Calu3 (cell line): ENCODE results near the gene PPEF1.

GRCh38 chrX:16743949-16744358 lies 24.5 kb downstream of the SYAP1 start:
- PRO-cap, result no peak

DNA sequence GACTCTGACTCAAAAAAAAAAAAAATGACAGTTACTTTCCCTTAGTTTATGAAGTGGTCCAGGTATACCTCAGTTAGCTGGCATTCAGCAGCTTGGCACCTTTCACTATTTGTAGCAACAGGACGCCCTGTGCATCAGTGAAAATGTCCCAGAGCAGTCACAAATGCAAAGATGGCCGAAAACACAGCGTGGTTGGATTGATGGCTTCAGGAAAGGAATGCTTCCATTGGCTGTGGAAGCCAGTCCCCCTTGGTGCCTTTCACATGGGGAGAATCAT lies 36.0 kb downstream of the TXLNG start:
- PRO-cap, result no peak

- PRO-cap, result no peak
These were observed 12.4 kb downstream of the RBBP7 start for GRCh38 chrX:16857895-16858120.

DNA sequence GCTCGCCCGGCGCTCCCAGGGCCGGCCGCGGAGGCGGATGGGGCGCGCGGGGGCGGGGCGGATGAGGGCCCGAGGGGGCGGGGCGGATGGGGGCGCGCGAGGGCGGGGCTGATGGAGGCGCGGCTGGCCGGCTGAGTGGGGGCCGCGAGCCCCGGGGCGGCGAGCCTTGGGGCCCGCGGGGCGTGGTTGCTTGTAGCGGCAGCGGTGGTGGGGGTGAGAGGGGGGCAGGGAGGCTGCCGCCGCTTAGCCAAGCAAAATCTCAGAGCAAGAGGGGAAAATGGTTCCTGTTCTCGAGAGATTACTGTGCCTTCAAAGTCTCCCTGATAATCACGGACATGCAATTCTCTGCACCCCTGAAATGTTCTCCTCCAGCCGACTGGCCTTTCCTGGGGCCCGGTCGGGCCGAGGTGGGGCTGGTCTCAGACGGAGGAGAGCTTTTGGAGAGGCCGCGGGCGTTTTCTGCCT lies 387 bp upstream of the RBBP7 start:
- PRO-cap, result bidirectional peak, plus-strand start at position 134 of the sequence, minus-strand start outside the sequence

DNA sequence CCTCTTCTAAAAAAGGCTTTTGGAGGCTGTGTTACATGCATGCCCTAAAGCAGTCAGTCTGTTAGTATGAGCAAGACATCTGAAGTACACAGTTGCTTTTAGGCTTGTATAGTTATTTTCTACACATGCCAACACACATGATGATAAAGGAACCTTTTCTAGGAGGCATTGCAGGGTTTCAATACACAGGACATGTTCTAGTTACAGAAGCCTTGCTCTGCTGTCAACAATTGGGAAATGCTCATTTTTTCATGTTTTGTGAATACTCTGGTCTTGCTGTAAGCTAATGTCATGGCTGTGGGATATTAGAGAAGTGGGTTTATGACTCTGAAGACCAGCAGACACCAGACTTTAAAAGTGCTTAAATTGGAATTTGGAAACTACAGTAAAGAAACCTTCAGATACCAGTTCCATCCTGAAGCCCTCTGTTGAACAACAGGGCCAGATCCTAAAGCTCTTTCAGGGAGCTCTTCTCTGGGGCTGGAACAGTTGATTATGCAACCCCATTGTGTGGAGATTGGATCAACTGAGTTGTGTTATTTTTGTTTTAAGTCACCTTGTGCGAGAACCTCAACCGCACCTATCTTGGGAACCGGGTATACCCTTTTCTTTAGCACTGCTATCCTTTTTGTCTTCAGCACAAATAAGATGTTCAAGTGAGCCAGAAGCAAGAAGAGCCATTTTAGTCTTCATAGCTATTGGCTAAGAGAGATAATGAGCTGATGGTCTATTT lies 205.9 kb downstream of the REPS2 start:
- PRO-cap, result no peak

DNA sequence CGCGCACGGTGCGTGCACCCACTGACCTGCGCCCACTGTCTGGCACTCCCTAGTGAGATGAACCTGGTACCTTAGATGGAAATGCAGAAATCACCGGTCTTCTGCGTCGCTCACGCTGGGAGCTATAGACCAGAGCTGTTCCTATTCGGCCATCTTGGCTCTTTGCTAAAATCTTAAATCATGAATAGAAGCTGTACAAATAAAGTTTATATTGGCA lies 26.7 kb upstream of the NHS start:
- PRO-cap, result unidirectional peak, minus-strand start at position 167 of the sequence

DNA sequence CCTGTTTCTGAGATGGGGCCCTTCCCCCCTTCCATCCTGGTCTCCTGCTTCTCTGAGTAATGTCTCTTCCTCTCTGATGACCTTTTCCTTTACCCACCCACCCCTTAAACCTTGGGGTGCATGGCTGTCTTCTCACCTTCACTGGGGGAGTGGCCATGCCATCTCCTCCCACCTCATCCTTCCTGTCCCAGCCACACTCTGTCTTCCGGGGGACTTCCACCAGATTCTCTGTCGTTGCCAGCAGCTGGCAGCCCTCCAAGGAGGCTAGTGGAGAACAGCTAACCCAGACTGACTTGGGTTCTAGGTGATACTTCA lies 83.2 kb upstream of the SCML1 start:
- PRO-cap, result no peak

- PRO-cap, result bidirectional peak, plus-strand start at chrX:17738307, minus-strand start at chrX:17738226; bidirectional peak, plus-strand start at chrX:17738509, minus-strand start at chrX:17738524; unidirectional peak, minus-strand start at chrX:17738639
These were observed 941 bp downstream of the SCML1 start for GRCh38 chrX:17737972-17738895.

GRCh38 chrX:17848713-17849208 lies 12.3 kb downstream of the RAI2 start:
- PRO-cap, result no peak

- PRO-cap, result no peak
These were observed 6.7 kb downstream of the RAI2 start for GRCh38 chrX:17854305-17854808.

GRCh38 chrX:18707276-18707872 lies at the start of gene PPEF1:
PPEF1 (plus strand) TSS chrX:18707645.
- PRO-cap, result no peak

- PRO-cap, result bidirectional peak, plus-strand start at chrX:18886444, minus-strand start at chrX:18886398
These were observed 97.5 kb downstream of the PHKA2 start for GRCh38 chrX:18886042-18887207.

GRCh38 chrX:19360773-19361479 lies 17.2 kb downstream of the PDHA1 start:
- PRO-cap, result no peak

- PRO-cap, result no peak
These were observed 26.7 kb upstream of the MAP3K15 start for GRCh38 chrX:19541811-19542584.

DNA sequence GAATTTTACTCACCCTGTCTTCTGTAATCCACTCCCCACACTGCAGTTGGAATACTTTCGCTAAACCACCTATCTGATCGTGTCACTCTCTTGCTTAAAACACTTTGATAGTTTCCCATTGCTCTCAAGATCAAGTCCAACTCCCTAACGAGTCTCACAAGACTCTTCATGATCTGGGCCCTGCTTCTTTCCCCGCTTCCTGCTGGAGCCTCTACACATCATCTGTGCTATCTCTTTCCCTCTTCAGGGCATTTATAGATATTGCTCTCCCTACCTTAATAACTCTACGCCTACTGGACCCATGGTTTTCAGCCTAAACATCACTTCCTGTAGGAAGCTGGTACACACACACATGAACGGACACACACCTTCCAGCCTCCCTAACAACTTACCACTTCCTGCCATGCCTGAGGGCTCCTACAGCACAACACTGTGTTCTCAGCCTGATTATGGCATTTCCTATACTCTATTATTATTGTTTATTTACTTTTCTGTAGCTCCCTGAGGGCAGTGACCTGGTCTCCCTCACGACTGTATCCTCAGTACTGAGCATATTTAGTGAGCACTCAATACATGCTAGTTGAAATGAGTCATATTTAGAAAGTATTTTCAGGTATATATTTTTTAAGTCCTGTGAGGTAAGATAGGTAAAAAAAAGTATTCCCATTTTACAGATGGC lies 163.6 kb upstream of the MAP3K15 start:
- PRO-cap, result no peak

DNA sequence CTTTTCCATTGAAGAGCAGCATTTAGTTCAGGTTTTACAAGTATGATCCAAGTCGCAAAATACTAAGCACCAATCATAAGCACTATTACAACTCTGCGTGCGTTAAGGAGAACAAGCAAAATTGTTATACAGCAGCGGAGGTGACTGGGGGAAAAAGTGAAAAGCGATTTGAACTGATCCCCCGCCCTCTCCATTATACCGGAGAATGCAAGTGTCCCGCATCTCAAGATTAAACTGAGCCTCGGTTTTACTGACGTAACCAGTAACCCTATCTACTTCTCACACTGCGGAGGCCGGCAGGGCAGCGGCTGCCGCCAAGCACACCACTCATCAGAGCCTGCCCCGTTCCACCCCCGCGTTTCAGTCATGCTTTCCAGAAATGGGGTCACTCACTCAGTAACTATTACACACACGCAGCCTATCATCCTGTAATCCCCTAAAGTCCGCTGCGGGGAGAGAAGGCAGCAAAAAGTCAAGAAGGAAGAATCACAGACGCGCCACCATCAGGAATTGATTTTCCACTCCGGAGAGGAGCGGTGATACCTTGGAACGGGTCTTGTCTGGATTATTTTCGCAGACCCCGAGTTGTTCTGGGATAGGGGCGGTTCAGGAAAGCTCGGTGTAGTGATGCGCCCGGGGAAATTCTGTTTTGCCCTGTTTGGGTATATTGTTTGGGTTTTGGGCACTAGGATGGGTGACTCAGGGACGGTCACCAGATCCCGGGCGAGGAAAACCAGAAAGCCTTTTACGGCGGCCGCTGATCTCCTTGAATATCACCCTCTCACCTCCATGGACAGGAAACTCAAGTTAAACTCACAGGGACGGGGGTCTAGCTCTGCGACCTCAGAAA lies 1.4 kb downstream of the RPS6KA3 start:
- PRO-cap, result bidirectional peak, plus-strand start at position 299 of the sequence, minus-strand start at position 236 of the sequence

DNA sequence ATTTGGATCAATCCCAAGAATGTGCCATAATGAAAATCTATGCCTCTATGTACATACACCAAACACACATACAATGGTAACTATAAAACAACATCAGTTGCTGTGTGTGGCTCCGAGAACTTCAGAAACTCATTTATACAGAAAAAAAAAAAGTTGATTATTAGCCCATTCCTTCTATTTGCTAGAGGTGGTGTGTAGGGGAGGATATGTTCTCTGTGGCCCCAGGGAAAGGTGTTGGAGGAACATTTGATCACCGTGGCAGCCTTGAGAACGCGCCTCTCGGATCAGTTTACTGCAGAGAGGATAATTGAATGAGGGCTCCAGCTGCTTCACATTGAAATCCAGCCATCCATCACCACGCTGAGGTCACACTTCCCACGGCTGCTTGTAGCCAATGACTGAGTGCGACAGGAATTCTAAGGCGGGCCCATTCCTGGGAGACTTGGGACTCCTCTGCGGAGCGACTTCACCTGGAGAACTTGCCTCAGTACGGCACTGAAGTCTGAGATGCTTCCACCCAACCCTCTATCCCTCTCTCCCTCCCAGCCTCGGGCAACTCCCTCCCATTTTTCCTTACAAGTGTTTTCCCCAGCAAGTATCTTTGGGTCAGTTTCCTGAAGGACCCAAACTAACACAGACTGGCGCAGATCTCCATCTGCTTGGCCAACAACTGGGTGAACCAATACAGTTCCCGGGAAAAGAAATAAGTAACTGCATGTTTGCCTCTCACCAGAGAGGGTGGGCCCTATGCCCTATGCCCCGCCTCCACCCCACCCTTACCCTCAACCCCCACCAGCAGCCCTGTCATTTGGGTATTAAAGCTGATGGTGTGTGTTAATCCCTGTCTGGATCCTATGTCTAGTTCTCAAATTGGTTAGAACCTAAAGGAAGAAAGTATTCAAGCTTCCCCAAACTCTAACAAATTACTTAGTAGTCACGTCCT lies 19.3 kb downstream of the SMPX start:
- PRO-cap, result no peak

DNA sequence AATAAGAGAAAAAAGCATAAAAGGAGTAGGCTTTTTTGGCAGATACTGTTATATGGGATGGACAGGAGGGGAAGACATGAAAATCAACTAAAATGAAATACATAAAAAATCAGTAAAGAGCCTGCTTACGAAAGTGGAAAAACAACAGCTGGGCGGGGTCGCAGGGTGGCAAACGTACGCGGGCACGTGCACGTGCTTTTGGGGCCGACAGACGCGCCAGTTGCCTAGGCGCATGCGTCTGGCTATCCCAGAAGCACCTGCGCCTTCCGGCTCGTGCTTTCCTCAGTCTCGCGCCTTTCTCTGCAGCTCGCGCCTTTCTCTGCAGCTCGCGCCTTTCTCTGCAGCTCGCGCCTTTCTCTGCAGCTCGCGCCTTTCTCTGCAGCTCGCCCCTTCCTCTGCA lies 204 bp downstream of the YY2 start:
- PRO-cap, result no peak

DNA sequence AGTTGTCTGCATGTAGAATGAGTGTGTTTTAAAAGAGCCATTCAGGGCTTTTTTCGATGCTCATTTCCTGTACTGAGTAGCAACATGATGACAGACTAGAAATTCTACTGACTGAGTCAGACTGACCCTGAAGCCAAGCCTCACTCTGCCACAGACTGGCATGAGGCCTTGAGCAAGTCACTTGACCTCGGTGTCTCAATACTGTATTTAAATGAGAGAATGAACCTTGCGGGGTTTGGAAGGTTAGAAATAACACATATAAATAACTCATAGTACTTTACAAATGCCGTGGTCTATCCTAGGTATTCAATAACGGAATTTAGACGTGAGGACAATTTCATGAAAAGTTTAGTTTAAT lies 7.9 kb upstream of the SMS start:
- PRO-cap, result bidirectional peak, plus-strand start at position 151 of the sequence, minus-strand start at position 69 of the sequence

DNA sequence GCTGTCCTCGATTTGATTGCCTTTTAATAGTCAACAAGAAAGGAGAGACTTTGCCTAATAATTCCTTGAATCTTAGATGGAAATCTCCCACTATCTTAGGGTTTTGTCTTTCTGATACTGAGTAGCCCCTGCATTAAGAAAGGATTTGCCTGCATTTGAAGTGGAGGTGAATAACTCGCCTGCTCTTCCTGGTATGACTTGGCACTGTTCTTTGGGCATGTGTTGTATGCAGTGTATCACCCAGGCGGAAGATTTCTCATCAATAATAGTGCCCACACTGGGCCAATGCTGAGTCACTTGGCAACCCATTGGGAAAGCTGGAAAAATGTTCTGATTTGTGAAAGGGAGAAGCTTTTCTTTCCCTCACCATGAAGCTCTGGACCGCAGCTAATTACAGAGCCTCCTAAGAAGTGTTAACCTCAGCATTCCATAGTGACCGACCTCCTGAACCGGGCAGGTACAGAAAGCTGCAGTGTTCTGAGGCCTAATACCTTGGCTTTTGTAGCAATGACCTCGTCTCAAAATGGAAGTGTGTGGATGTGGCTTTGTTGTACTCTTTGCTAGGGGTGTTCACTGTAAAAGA lies 104.2 kb downstream of the PHEX start:
- PRO-cap, result bidirectional peak, plus-strand start at position 320 of the sequence, minus-strand start at position 195 of the sequence